ENCODE measurements around a stretch of chr6.

DNA sequence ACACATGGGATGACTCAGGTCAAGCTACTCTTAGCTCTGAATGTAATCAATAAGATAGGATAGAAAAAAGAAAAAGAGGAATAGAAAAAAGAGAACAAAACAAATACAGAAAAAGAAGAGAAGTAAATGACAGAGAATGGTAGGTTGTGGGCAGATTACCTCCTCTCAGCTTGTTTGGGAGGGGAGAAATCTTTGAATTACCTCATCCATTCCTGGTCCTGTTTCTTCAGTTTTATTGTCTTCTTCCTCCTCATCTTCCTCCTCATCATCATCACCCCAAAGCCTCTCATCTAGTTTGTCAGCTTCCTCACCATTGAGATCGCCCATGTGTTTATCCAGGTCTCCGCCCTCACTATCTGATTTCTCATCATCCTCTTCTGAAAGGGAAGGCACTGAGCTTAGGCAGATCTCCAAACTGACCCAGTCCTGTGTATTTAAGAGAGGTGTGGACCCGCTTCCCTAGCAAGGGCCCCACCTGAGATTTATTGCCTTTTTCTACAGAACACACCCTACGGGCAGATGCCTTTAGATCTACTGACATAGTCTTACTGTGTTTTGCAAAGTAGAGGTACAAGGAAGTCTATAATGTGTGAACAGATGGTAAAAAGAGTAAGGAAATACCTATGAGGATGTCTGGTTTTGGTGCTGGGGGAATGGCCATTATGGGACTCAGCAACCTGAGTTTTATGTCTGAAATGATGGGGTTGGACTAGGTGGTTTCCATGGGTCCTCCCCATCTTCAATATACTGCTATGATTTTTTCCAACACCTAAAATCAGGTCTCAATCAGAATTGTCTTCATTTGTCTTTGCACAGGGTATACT is 24.3 kb upstream of the LYRM2 start:
- RRBS = no CpG with 5 or more reads among the region's 4 CpGs

GRCh38 chr6:89664406-89664791 is 25.9 kb upstream of the LYRM2 start:
- RRBS = no CpG with 5 or more reads among the region's 2 CpGs

- RRBS = no CpG with 5 or more reads among the region's 6 CpGs
These were observed 51.1 kb upstream of the LYRM2 start for GRCh38 chr6:89689487-89690230.

DNA sequence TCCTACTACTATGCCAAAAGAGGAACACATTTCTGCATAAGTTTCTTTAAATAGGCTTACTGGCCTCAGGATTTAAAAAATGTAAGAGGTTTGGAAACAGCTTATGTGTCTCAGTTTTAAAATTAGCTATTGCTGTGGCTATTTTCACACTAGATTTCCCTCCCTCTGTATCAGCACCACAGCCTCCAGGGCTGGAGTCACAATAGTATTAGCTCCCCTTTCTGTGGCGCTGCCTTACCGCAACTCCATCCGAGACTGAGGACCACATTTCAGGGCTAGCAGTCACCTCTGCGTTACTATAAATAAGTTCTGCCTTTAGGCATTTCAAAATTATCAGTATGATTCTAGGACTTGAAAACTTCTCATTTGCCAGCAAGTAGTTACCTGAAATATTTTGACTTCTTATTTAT is 105.7 kb downstream of the GJA10 start:
- RRBS = no CpG with 5 or more reads among the region's 4 CpGs

DNA sequence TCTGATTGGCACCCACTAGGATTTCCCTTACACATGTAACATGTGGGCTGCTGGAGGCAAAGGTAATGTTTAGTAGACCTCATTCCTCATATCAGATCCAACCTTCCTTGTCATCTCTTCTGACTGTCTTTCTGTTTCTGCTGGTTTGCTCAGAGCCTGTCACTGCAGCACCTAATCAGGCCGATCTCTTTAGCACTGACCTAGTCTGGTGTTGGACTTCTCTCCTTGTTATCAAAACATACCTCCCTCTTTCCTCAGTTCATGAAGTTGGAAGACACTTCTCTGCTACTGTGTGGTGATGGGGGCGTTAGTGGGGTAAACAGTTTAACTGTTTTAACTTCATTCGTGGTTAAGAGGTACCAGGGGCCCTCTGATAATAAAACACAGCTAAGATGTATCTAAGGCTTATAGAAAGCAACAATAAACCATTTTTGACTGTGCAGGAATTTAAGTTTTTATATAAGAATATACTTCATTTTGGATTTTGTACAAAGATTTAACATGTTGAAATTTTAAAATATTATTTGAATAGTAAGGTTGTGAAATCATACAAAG is 54.6 kb upstream of the BACH2 start:
- RRBS = no CpG with 5 or more reads among the region's 3 CpGs

GRCh38 chr6:90376236-90376511 is 79.5 kb upstream of the BACH2 start:
- RRBS = no CpG with 5 or more reads among the region's 5 CpGs

- RRBS = no CpG with 5 or more reads among the region's 3 CpGs
These were observed 14.5 kb downstream of the UFL1 start for GRCh38 chr6:96536109-96536551.

- RRBS = no CpG with 5 or more reads among the region's 4 CpGs
These were observed 12.3 kb downstream of the NDUFAF4 start for GRCh38 chr6:96885247-96885849.

GRCh38 chr6:98937892-98938407 is 9.8 kb downstream of the FBXL4 start:
- RRBS = no CpG with 5 or more reads among the region's 4 CpGs

DNA sequence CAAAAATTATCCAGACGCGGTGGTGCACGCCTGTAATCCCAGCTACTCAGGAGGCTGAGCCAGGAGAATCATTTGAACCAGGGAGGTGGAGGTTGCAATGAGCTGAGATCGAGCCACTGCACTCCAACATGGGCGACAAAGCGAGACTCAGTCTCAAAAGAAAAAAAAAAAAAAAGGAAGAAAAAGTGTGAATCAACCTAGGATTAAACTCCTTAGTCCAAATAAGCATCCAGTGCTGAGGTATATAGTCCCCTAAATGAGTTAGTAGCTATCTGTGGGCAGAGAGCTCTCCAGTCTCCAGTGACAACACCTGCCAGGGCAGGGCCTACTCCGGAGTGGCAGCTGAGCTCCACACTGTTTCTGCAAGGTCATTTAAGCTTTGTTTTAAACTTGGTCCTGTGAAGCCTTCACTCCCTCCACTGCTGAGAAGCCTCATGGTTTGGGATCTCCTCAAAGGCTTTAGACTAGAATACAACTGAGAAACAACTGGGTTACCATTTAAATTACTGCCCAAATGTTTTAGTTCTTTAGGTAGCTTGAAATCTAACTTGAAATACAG is 2.1 kb downstream of the FAXC start:
- RRBS = no CpG with 5 or more reads among the region's 7 CpGs

DNA sequence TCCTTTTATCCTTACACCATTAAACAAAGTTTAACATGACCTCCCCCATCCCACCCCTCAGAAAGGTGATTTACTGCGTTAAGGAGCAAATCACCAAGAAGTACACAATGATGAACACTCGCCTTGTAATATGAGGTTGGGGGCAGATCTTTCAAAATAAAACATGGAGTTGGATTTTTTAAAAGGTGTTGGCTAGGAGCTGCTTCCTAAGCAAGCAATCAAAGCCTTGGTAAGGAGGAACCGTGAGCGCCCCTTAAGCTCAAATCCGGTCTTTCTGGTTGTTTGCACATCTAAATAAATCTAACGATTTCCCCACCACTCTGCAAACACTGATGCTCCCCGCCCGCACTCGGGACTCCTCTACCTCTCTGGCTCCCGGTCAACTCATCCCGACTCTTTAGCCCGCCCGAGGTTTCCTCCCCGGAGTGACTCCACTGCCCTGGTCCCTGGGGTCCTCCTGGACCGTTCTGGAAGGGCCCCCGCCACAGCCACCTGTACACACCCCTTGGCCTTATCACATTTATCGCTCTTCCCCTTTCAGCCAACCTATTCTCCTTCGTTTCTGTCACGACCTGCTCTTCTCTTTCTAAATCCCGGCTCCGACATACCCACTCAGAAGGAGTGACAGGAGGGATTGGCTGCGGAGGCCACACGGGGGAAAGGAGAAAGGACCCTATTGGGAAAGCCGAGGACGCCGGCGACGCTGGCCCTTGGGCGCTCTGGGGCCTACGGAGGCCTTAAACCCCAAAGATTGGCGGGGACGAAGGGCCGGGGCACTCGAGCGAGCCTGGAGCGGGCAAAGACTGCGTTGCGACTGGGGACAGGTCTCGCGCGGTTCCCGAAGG is 9.6 kb downstream of the SIM1 start:
- RRBS = 23% methylated on average over 15 of the region's 42 CpGs

DNA sequence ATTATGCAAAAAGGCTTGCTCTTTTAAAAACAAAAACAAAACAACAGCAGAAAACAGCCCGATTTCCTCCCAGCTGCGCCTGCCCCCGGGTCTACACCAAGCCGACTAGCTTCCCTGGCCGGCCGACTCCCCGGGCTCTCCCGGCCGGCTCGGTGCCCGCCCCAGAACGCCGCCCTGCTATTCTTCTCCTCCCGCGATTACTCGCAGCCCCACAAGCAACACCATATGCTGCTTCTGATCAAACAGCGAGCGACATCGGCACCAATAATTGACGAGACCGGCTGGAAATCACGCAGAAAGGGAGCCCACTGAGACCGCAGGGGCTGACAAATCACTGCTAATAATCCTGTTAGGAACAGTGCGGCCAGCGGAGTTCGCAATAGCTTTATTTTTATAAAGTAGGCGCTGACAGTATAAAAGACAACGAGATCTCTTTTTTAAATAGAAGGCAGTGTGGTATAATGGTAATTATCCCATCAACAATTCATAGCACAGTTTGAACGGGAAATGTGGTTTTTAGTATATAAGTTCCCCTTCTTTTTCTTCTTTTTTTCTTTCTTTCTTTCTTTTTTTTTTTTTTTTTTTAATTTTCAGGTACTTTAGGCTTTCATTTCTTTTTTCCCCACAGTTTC is 3.3 kb downstream of the SIM1 start:
- RRBS = no CpG with 5 or more reads among the region's 29 CpGs

- RRBS = 12% methylated on average over 6 of the region's 25 CpGs
These were observed 2.2 kb upstream of the SIM1 start for GRCh38 chr6:100466926-100467342.

DNA sequence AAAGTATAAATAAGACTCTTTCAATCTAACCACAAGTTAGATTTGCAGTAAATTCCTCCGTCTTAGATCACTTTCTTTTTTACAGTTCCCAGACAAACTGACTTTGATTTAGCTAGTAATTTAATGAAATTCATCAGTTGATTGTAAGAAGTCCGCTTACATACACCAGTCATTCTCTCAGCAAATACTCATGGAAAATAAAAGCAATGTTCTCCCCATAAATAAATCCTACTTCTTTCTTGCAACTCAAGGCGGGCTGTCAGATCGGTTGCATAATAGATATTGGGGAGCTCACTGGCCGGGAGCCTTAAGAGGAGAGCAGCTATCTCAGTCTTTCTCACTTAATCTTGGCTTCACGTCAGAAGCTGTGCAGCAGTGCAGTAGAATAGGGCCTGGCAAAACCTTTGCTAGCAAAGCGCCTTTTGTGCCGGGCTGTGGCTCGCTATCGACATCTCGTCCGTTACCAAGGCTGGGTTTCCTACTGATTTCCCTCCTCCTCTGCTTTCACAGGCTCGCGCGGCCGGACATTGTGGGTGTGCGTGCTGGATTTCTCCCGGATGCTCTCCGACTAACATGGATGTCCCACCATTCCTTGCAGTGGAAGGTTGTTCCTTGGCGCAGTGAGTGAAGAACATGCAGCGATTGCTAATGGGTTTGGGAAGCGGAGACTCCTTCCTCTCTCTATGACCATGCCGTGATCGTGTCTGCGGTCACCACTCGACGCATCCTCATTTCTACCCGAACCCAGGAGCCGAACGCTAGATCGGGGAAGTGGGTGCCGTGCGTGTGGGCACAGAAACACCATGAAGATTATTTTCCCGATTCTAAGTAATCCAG is 5.2 kb downstream of the GRIK2 start:
- RRBS = 26% methylated on average over 9 of the region's 34 CpGs

DNA sequence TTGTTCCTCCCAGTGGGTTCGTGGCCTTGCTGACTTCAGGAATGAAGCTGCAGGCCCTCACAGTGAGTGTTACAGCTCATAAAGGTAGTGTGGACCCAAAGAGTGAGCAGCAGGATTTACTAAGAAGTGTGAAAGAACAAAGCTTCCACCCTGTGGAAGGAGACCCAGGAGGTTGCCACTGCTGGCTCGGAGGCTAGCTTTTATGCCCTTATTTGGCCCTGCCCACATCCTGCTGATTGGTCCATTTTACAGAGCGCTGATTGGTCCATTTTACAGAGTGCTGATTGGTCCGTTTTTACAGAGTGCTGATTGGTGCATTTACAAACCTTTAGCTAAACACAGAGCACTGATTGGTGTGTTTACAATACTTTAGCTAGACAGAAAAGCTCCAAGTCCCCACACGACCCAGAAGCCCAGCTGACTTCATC is 1732.0 kb downstream of the HACE1 start:
- RRBS = no CpG with 5 or more reads among the region's 5 CpGs

DNA sequence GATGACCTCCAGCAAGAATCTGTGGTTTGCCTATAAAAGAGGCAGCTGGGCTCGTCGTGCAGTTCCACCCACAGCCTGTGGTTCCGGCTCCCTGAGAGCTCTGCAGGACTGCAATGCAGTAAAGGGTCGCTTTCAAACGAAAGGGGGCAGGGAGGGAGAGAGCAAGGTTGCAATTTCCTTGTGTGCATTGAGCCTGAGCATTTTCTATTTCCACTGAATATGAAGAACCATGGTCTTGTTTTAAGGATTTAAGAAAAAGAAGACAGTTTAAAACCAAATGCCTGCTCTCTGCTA is 236.6 kb downstream of the HACE1 start:
- RRBS = no CpG with 5 or more reads among the region's 5 CpGs

DNA sequence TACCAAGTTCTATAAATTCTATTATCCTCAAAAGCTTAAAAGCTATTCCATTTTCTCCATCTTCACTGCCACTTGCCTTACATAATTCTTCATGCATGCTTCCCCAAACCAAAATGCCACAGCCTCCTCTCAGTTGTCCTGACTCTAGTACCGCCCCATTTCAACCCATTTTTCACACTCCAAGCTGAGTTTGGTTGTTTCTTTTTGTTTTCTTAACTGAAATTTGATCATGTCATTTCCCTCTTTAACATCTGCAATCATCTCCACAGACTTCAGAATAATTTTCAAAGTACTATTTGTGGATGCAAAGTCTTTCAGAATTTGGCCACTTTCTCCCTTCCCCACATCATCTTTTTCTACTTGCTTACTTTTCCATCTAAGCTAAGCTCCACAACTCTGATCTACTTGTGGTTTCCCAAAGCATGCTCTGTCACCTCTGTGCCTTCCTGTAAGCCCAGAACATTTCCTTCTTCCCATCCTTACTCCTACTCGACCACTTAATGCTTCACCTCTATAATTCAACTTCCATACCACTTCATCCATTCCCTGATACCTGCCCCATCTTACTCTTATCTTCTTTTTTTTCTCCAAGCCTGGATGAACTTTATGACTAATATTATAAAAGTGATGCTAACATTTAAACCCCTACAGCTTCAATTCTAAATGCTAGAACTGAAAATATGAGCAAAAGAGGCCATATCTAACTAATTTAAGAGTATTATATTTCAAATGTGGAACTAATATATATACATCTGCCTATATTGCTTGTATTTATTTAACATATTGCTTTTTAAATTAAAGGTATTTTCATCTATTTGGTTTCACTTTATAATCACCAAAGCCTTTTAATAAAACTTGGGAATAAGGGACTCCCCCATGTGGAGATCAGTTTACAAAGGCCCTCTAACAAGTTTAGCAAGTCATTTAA is 92.1 kb downstream of the HACE1 start:
- RRBS = no CpG with 5 or more reads among the region's 2 CpGs

- RRBS = no CpG with 5 or more reads among the region's 5 CpGs
These were observed 101.8 kb downstream of the PREP start for GRCh38 chr6:105301010-105301485.

- RRBS = no CpG with 5 or more reads among the region's 10 CpGs
These were observed 92.2 kb downstream of the PREP start for GRCh38 chr6:105310232-105311524.

DNA sequence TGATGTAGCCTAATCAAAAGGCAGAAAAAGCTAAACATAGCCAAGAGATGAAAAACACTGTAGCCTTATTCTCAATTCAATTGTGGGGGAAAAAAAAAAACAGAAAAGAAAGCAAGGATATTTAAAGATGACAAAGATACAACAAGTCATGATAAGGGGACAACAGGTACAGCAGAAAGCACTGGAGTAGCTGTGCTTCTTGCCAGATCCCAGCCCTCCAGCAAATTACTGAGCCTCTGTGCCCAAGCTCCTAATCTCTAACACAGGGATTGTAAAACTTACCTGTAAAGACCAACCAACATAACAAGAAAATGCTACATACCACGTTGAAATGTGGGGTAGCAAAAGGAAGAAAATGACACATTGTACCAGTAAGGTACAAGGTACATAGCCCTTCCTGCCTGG is 30.8 kb downstream of the PREP start:
- RRBS = no CpG with 5 or more reads among the region's 1 CpG

Measured in AG09309 (cell line).